WTC11 (cell line): ENCODE results near the gene NEK10.

DNA sequence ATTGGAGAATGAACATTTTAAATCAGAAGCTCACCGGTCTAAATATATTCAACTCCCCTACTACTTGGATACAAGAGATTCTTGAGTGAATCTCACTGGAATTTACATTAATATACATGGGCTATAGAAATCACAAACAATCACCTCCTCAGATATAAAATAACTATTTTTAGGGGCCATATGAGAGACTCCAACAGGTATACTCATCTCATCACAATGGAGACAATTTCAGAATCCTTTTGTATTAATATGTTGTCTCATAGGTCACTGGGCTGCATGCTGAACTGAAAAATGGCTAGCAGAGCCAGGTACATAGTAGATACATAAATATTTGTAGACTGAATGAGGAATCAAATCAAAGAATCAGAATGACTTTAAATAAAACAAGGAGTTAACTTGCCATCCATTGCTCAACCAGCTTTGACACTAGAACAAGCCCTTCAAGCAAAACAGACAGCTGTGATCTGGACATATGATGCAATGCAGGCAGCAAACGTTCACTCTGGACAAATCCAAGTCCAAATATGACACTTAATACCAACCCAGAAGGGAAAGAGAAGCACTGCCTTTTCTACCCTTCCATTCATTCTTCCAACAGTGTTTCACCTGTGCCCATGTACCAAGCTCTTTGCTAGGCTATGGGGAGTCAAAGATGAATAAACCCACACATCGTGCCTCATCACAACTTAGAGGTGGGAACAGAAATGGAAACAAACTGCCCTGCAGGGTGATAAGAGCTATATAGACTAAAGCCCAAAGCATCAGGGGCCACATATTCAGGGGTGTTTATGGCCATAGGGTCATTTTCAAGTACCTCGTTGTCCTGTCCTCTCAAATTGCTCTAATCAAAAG, 4.6 kb downstream of the THRB start:
- PRO-cap, result no peak

DNA sequence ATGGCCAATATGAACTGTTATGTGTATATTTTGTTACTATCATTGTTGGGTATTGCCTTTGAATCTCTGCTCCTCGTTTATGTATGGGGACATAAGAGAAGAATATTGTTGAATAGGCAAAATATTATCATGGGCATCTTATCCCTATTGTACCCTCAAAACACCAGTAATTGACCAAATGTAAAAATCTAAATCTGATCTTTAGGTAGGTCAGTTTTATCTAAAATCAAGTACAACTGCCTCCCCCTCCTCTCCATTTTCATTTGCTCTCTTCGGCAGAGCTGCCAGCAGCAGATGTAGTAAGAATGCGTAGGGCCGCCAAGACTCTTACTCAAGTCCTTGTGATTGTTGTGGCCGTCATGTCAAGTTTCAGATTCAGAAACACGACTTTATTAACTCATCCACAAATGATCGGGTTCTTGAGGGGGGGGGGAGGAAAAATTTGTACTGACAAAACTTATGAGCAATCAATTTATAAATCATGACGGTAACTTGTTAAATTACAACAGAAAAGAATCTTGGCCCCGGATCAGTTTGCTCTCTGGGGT, 106.8 kb upstream of the THRB start:
- PRO-cap, result no peak

- PRO-cap, result no peak
Measured at GRCh38 chr3:24908590-24908903, 413.9 kb upstream of the THRB start.

- PRO-cap, result no peak
Measured at GRCh38 chr3:25038764-25039408, 389.2 kb upstream of the RARB start.

GRCh38 chr3:25729606-25730376, 53.5 kb downstream of the NGLY1 start:
- PRO-cap, result no peak

GRCh38 chr3:26106076-26106593, 316.2 kb downstream of the OXSM start:
- PRO-cap, result no peak

DNA sequence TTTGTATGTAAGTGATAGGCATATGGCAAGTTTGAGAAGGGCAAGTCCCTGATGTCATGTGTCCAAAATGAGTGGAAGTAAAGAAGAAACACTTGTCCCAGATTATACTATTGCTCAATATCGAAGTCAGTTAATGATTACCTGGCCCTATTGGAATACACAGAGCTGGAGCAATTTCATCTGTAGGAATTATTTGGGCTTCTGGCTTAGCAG, 183.6 kb upstream of the LRRC3B start:
- PRO-cap, result no peak

- PRO-cap, result bidirectional peak, plus-strand start at chr3:26624646, minus-strand start at chr3:26624518
Measured at GRCh38 chr3:26624383-26624744, 1.8 kb downstream of the LRRC3B start.

DNA sequence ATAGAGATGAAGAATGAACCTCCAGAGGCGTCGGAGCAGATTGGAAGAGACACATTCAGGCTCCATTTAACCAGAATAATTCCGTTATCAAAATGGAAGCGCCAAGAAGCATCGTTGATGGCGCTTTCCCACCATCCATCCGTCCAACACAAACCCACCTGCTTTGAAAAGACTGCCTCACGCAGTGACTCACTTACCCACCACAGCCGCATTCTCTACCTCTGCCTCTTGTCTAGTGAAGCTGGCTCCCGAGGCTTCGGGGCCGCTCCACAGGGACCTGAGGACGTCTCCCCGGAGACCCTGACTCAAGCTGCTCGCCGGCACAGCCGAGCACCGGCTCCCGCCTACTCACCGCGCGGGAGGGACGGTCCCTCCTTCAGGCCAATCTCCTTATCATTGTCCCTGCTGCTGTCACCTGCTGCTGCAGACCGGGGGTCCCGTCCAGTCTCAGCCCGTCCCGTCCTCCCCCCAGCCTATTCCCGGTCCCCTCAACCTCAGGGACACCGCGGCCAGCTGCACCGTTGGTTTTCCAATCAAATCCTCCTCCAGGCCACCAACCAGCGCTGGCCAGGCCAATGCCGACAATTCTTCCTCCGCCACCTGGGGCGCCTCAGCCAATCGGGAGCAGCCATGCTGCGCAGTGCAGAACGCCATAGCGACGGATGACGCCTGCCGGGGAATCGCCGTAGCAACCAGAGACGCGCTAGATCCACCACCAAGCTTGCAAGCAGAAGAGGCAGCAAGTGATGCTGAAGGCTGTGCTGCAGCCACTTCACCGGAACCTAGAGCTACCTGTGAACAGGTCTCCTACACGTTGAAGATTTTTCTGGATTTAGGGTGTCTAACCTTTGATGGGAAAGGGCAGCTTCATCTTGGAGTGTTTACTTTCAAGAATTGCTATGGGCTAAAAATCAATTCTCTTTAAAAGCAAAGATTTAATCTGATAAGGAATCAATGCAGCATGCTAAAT, at the start of gene NEK10:
NEK10 (minus strand) TSS at position 511 of the 970 bp plus-strand sequence.
- PRO-cap, result no peak

DNA sequence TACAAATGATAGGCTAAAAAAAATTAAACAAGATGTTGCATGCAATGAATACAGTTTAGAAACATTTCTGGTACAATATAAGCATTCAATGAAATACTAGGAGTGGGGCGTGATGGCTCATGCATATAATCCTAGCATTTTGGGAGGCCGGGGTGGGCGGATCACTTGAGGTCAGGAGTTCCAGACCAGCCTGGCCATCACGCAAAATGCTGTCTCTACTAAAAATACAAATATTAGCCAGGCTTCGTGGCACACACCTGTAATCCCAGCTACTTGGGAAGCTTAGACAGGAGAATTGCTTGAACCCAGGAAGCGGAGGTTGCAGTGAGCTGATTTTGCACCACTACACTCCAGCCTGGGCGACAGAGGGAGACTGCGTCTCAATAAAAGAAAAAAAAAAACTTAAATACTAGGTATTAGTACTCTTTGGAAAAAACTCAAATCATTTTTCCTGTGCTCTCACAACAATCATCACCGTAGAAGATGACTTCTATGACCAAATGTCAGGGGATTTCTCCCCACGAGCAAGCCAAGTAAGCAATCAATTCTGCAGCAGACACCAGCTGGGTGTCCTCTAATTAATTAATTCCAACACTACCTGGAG, 15.4 kb downstream of the SLC4A7 start:
- PRO-cap, result no peak

DNA sequence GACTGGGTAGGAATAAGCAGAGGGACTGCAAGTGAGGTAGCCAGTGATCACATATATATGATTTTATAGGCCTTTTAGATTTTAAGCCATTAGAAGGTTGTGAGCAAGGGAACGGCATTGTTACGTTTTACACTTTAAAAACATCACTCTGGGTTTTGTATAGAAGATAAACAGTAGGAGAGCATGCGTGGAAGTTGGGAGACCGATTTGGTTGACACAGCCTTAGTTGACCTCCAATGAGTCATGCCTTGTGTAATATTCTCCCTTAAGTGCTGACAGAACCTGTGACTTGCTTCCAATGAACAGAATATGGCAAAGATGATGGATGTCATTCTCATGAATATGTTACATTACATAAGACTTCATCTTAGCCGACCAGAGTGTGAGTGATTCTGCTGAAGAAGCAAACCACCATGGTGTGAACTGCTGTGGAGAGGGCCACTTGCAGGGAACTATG, 37.2 kb upstream of the SLC4A7 start:
- PRO-cap, result no peak

GRCh38 chr3:27715052-27716119, 6.7 kb downstream of the EOMES start:
- PRO-cap, result no peak

- PRO-cap, result no peak
Measured at GRCh38 chr3:28243459-28244094, 2.2 kb downstream of the CMC1 start.

DNA sequence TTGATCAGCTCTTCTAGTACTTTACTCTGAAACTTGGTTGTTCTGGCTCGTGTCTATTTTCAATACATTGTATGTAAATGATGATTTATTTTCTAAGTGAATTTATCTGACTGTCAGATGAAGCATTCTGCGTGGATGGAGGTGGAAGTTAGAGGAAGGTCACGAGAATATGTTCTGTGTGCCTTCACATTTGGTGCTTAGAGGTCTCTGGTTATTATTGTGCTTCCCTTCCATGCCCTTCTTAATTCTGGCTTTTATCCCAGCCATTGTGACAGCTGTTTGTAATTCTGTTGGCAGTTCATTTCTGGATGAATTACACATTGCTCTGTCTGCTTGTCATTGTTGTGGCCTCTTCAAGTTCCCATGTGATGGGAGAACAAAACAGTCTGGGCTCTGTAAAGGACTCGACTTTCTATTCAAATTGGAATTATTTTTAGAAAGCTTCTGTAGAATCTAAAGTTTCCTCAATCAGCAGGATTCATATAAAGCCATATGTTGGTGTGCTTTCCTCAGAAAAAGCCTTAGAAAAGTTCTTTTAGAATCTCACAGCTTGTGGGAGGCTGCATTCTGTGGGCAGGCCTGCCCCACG, 397.3 kb upstream of the AZI2 start:
- PRO-cap, result no peak

GRCh38 chr3:29381621-29382157, 100.8 kb downstream of the RBMS3 start:
- PRO-cap, result no peak

GRCh38 chr3:29639321-29640382, 358.8 kb downstream of the RBMS3 start:
- PRO-cap, result no peak

- PRO-cap, result no peak
Measured at GRCh38 chr3:29759287-29760042, 478.6 kb downstream of the RBMS3 start.

DNA sequence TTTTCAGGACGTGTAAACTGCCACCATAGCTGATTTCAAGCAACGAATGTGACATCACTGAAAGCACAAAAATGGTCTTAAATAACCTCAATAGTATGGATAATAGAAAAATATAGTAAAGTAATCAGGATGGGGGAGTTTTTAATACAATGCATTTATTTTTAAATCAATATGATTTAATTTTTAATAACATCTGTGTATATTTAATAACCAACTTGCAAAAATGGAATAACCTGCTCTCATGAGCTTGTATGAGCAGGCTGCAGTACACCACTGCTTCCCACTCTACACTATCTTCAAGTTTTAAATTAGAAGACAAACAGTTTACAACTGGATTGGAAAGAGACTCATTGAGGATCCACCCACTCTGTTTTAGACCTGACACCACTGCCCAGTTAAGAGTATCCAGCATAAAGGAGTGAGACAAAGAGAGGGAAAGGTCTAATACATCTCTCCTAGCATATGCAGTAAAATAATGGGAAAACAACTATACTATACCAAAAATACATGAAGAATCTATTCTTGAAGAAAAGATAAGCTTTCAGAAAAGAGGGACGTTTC, 280.9 kb upstream of the TGFBR2 start:
- PRO-cap, result no peak

DNA sequence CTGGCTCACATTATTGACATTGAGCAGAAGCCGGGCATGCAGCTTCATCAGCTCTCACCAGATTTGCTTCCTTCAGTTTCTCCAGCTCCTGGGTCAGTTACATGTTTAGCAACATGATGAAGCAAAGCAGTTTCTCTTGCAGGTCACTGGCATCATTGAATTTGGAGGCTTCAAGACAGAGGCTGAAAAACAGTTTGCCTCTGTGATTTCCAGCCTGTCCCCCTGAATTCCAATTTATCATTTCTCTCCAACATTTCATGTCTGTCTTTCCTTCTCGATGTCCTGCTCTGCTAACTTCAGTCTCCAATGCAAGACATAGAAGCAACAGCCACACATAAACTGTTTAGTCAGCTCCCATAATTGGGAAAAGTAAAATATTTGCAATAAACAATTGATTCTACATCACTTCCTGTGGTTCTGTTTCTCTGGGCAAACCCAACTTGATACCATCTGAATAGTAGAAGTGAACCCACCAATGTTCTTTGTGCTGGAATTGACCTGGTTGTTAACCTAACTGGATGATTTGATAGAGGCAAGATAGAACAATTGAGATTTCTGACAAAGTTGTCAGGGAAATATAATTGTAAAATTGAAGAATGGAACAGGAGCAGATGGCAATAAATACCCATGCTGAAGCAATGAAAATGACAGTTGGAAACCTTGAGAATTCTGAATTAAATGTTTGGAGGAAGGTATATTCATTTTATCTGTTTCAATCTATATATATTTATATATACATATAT, 256.0 kb upstream of the TGFBR2 start:
- PRO-cap, result no peak

DNA sequence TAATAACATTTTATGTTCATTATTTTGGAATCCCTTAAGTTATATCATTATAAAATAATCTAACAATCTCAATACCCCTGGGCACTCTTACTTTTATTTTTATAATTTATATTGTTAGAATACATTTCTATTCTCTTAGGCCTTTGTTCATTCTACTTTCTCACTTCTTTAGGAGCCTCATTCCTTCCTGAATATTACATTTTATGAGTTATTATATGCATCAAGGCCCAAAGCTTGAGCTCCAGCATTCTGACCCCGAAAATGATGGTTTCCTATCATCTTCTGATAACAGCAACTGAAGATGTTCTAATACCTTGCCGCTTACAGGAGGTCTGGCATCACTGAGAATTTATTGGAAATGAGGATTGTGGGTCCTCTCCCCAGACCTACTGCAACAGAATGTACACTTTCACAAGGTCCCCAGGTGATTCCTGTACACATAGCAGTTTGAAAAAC, 11.1 kb downstream of the TGFBR2 start:
- PRO-cap, result no peak